Neural progenitor cell (in vitro differentiated cells): ENCODE data around the genes NXPE1 and BUD13.

GRCh38 chr11:114559122-114559960 lies at the start of gene NXPE1:
TSS of gene NXPE1 (minus strand) at chr11:114559881.
- RAMPAGE, long total RNA: no peak

- RAMPAGE, long total RNA: no peak
Observed at GRCh38 chr11:114650286-114651134, 27.8 kb upstream of the NXPE2 start.

GRCh38 chr11:116193182-116194401 lies 579.2 kb downstream of the BUD13 start:
- RAMPAGE, long total RNA: no peak

- RAMPAGE, long total RNA: no peak
Observed at GRCh38 chr11:116772361-116773460, at the start of gene BUD13. TSS of gene BUD13 (minus strand) at chr11:116772987.

GRCh38 chr11:116807964-116808737 lies 15.0 kb downstream of the APOA4 start:
- RAMPAGE, long total RNA: no peak

DNA sequence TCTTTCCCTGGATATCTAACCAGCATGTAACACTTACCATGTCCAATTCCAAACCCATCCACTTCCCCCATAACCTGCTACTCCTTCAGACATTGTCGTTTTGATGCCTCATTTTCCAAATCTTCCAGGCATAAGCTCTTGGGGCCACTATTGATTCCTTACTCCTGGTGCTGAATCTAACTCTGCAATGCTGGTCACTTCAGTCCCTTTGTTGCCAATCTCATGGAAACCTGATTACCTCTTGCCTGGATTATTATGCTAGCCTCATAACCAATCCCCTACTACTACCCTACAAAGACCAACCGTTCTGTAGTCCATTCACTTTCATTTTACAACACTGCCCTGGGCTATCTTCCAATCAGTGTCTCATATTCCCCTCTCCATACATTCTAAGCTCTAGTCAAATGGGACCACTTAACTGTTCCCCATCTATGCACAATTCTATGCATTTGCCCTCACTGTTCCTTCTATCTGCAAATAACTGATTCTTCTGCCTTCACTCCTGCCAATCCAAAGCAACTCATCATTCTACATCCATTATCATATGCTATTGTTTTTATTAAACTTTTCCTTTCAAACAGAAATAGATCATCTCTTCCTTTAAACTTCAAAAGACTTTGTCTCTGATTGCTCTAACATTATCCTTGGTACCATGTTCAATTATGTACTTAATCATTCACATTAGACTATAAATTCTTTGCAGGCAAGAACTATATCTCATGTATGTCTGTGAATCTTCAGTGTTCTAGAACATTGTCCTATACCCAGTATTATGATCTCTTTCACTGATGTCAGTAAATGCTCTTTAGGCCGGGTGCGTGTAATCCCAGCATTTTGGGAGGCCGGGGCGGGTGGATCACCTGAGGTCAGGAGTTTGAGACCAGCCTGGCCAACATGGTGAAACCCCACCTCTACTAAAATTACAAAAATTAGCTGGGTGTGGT lies 12.8 kb upstream of the APOA1 start:
- RAMPAGE, long total RNA: no peak

DNA sequence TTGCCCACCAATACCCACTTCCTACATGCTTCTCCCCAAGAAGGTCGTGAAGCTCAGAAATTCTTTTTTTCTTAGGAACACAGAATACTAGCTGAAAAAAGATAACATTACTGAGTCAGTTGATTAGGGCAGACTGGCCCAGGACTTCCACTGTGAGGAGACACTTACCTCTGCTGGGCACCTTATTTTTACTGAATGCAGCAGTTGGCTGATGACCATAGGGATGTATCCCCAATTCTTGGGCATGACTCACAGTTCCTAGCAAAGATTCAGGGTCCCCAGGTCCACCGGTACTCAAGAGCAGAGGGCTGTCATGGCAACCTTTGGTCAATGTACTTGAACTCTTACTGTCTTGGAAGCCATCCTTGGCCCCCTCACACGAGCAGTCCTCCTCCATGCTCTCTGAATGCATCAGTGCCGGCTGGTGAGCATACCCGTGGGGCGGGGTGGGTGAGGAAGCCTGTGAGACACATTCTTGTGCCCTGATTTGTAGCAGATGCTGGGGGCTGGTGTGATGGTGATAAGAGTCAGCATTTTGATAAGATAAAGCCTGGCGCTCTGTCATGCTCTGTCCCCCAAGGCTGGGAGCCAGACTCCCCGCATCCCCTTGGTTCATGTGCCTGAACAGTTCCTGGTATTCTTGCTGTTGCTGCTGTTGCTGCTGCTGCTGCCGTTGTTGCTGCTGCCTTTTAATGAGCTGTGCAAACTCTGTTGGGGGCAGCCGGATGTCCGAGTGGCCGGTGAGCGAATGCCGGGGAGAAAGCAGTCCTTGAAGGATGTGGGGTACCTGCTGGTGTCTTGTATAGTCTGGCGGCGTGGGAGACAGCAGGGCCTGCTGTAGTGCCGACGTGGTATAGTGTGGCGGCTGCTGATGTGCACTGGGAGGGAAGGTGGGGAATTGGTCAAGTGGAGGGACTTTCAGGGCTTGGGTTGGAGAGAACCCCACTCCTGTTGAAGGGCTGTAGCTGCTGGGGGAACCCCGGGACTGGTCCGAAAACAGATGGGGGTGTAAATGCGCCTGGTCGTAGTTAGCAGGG lies 20.5 kb upstream of the APOA1 start:
- RAMPAGE, long total RNA: no peak

DNA sequence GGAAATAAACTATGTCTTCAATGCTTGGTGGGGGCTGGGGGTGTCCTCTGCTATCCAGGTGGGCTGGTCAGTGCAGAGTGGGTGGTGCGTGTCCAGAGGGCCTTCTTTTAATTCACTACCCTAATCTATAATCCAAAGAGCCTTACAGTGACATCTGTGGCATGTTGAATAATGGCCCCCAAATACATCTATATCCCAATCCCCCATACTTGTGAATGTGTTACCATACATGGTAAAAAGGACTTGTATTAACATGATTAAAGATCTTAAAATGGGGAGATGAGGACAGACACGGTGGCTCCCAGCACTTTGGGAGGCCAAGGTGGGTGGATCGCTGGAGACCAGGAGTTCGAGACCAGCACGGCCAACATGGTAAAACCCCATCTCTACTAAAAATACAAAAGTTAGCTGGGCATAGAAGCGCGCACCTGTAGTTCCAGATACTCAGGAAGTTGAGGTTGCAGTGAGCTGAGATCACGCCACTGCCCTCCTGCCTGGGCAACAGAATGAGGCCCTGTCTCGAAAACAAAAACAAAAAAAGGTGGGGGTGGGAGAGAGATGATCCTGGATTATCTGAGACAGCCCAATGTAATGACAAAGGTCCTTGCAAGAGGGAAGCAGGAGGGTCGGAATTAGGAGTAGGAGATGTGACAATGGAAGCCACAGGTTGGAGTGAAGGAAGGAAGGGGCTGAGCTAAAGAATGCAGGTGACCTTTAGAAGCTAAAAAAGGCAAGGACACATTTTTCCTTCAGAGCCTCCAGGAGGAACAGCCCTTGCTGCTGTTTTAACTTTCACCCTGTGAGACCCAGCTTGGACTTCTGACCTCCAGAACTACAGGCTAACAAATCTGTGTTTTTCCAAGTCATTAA lies 87.5 kb upstream of the APOA1 start:
- RAMPAGE, long total RNA: no peak

- RAMPAGE, long total RNA: no peak
Observed at GRCh38 chr11:116933594-116934651, 96.5 kb upstream of the APOA1 start.

- RAMPAGE, long total RNA: no peak
Observed at GRCh38 chr11:116955522-116956048, 118.2 kb upstream of the APOA1 start.

- RAMPAGE, long total RNA: no peak
Observed at GRCh38 chr11:116990587-116991287, 107.5 kb downstream of the SIK3 start.

GRCh38 chr11:117071029-117071887 lies 27.0 kb downstream of the SIK3 start:
- RAMPAGE, long total RNA: no peak

DNA sequence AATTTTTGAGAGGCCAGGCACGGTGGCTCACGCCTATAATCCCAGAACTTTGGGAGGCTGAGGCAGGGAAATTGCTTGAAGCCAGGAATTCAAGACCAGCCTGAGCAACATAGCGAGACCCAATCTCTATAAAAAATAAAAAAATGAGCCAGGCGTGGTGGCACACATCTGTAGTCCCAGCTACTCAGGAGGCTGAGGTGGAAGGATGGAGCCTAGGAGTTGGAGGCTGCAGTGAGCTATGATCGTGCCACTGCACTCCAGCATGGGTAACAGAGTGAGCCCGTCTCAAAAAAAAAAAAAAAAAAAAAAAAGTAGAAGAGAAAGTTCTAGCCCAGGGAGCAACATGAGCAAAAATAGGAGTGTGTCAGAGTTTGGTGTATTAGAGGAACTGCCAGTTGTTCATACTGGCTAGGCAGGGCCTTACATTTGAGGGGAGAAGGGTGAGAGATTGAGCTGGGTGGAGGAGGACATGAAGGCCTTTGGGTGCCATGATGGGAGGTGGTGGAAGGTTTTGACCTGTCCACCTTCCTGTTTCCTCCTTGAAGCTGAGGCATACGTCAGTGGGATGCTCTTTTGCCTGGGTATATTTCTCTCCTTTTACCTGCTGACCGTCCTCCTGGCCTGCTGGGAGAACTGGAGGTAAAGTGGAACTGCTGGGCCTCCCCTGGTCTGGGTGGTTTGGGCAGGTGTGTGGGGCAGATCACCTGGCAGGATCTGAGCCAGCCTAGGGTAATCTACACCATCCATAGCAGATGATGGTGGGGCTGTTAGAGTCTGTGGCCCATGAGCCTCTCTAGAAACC lies 7.2 kb downstream of the SIDT2 start:
- RAMPAGE, long total RNA: no peak

- RAMPAGE, long total RNA: no peak
Observed at GRCh38 chr11:117202229-117202675, 3.1 kb downstream of the TAGLN start.

GRCh38 chr11:117202676-117203732 lies 3.8 kb downstream of the TAGLN start:
- RAMPAGE, long total RNA: no peak

- RAMPAGE, long total RNA: no peak
Observed at GRCh38 chr11:117203931-117204883, 5.0 kb downstream of the TAGLN start.

DNA sequence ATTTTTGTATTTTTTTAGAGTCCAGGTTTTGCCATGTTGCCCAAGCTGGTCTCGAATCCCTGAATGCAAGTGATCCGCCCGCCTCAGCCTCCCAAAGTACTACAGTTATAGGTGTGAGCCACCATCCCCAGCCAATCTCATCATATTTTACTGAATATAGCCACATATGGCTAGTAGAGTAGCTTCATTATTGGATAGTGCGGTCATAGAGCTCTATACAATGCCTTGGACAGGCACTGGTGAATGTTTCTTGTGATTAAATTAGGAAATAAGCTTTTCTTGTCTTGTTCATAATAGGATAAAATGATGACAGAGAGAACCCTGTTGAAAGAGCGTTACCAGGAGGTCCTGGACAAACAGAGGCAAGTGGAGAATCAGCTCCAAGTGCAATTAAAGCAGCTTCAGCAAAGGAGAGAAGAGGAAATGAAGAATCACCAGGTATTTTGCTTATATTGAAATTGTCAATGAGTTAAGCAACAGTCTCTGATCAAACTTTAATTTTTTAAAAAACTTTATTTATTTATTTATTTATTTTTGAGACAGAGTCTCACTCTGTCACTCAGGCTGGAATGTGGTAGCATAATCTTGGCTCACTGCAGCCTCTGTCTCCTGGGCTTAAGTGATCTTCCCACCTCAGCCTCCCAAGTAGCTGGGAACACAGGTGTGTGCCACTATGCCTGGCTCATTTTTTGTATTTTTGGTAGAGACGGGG lies 11.8 kb downstream of the RNF214 start:
- RAMPAGE, long total RNA: no peak

- RAMPAGE, long total RNA: no peak
Observed at GRCh38 chr11:117328409-117328801, 751 bp downstream of the CEP164 start.

- RAMPAGE, long total RNA: no peak
Observed at GRCh38 chr11:117778973-117779269, 18.1 kb downstream of the DSCAML1 start.

GRCh38 chr11:117795796-117796463 lies 1.1 kb downstream of the DSCAML1 start:
- RAMPAGE, long total RNA: no peak